AG04450 (cell line): ENCODE measurements around a stretch of chr13.

GRCh38 chr13:113273508-113274116 is 23.4 kb upstream of the LAMP1 start:
- CAGE, long polyA plus RNA = no peak
- RRBS = no CpG with 5 or more reads among the region's 22 CpGs

- CAGE, long polyA plus RNA = no peak
- RRBS = 87% methylated on average over 3 of the region's 9 CpGs
Measured at GRCh38 chr13:113405117-113405347, 41.1 kb upstream of the GRTP1 start.

GRCh38 chr13:113449723-113450185 is 3.5 kb downstream of the ADPRHL1 start:
- CAGE, long polyA plus RNA = no peak
- RRBS = no CpG with 5 or more reads among the region's 10 CpGs

- CAGE, long polyA plus RNA = no peak
- RRBS = no CpG with 5 or more reads among the region's 7 CpGs
Measured at GRCh38 chr13:113498339-113498690, 7.5 kb downstream of the TMCO3 start.

DNA sequence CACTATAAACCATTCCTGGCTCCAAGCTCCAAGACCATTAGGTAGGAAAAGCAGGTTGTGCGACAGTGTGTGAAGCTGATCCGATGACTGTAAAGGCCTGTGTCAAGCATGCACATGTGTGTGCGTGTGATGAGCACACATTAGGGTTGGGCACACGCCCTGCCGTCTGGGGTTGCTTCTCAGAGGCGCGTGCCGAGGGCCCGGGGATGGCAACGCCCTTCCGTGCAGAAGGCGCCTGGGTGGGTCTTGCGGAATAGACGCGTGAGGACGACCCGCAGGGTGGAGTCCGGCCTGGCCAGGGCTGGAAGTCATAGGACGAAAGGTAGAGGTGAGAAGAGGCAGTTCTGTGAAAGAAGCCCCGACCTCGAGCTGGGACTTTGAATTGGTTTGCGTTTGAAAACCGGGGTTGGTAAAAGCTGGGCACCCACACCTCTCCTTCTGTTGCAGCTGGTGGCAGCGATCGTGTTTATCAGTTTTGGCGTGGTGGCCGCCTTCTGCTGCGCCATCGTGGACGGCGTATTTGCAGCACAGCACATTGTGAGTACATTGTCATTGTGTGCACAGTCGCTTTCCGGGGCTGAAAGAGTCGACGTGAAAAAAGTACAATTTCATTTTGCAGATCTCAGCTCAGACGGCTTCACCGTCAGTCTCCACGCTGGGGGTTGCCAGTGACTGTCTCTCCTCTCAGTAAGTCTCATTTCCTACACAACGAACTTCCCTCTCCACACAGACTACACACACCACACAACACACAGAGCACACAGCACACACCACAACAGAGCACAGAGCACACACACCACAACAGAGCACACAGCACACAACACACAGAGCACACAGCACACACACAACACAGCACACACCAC is 35.9 kb downstream of the TMEM255B start:
- CAGE, long polyA plus RNA = no peak
- RRBS = 88% methylated on average over 9 of the region's 39 CpGs

- CAGE, long polyA plus RNA = no peak
- RRBS = 6% methylated on average over 8 of the region's 21 CpGs
Measured at GRCh38 chr13:113821436-113821809, 42.5 kb downstream of the GAS6 start.

GRCh38 chr13:113855283-113855899 is 8.5 kb downstream of the GAS6 start:
- CAGE, long polyA plus RNA = no peak
- RRBS = 87% methylated on average over 2 of the region's 24 CpGs

- CAGE, long polyA plus RNA = no peak
- RRBS = no CpG with 5 or more reads among the region's 1 CpG
Measured at GRCh38 chr13:113859125-113859452, 4.8 kb downstream of the GAS6 start.

DNA sequence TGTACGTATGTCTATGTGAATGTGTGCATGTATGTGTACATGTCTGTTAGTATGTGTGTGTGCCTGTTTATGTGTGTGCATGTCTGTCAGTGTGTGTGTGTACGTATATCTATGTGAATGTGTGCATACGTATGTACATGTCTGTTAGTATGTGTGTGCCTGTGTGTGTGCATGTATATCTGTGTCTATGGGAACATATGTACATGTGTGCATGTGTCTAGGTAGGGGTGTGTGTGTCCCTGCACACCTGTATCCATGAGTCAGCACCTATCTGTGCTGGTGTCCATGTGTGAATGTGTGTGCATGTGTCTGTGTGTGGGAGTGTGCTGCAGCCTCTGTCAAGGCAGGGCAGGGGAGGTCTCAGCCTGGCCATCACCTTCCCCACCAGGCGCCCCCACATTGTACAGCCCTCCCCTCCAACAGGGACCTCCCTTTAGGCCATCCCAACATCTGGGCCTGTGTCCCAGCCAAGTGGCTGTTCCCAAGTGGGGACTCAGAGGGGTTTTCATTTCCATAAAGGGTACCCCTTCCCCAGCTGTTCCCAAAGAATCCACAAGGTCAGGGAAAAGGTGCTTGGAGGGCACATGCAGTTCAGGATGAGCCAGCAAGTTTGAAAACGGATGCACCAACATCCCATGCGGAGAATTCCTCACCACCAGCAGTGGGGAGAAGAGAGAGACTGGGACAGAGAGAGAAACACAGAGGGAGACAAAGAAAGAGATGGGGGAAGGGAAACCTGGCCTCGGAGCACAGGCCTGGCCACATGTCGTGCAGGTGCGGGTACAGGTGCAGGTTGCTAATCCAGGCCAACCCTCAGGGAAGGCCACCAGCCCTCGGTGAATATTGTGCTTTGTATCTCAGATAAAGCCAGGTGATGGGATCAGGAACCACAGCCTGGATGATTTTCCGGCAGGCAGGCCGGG is 4.2 kb downstream of the GAS6 start:
- CAGE, long polyA plus RNA = start-site peak on the minus strand centred at position 271 of the sequence, 225 bp wide, 132 and 111 reads in 2 replicates
- RRBS = no CpG with 5 or more reads among the region's 12 CpGs

GRCh38 chr13:113860478-113861502 is 3.1 kb downstream of the GAS6 start:
- CAGE, long polyA plus RNA = no peak
- RRBS = no CpG with 5 or more reads among the region's 18 CpGs

- CAGE, long polyA plus RNA = no peak
- RRBS = no CpG with 5 or more reads among the region's 20 CpGs
Measured at GRCh38 chr13:113939730-113940282, 34.1 kb downstream of the C13orf46 start.

- CAGE, long polyA plus RNA = no peak
- RRBS = no CpG with 5 or more reads among the region's 14 CpGs
Measured at GRCh38 chr13:114000139-114000649, 26.3 kb upstream of the C13orf46 start.

GRCh38 chr13:114015987-114016544 is 42.2 kb upstream of the C13orf46 start:
- CAGE, long polyA plus RNA = no peak
- RRBS = 93% methylated on average over 6 of the region's 20 CpGs

DNA sequence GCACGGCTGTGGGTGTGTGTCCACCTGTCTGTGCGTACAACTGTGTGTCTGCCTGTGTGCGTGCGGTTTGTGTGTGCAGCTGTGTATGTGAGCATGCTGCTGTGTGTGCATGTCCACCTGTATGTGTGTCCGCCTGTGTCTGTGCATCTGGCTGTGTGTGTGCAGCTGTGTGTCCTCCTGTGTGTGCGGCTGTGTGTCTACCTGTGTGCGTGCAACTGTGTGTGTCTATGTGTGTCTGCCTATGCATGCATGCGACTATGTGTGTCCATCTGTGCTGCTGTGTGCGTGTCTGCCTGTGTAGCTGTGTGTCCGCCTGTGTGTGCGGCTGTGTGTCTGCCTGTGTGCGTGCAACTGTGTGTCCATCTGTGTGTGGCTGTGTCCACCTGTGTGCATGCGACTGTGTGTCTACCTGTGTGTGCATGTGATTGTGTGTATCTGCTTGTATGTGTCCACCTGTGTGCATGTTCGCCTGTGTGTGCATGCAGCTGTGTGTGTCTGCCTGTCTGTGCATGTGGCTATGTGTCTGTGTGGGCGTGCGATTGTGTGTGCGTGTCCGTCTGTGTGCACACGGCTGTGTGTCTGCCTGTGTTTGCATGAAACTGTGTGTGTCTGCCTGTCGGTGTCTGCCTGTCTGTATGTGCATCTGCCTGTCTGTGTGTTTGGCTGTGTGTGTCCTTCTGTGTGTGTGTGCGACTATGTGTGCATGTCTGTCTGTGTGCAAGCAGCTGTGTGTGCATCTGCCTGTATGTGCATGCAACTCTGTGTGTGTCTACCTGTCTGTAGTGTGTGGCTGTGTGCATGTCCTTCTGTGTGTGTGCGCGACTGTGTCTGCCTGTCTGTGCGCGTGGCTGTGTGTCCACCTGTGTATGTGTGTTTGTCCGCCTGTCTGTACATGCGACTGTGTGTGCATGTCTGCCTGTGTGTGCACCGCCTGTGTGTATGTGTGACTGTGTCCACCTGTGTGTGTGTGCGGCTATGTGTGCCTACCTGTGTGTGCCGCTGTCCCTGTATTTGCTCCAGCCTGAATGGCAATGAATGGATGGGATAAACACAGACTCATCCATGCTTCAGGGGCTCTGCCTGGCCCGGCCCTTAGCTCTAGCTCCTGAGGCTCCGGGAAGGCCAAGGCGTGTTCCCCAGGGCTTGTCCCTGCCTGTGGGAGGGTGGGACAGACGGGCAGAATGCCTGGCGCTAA is 57.2 kb upstream of the C13orf46 start:
- CAGE, long polyA plus RNA = no peak
- RRBS = no CpG with 5 or more reads among the region's 35 CpGs

DNA sequence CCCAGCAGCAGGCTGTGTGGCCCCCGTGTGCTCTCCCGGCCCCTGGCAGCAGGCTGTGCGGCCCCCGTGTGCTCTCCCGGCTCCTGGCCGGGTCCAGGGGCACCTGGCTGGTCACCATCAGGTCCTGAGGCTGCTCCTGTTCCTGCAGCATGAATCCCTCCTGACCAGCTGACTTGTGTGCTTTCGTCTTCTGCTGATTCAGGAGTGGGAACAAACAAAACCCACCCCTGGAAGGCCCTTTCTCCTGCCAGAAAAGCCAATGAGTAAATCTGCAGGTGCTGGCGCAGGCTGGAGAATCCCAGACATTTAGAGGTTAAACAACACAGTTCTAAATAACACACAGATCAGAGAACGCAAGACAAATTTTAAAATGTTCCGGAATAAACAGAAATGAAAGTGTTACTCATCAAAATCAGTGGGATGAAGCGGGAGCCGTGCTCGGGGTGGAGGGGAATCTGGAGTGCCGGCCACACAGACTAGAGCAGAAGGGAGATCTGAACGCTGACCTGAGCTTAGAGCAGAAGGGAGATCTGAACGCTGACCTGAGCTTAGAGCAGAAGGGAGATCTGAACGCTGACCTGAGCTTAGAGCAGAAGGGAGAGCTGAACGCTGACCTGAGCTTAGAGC is 60.6 kb upstream of the C13orf46 start:
- CAGE, long polyA plus RNA = no peak
- RRBS = 26% methylated on average over 7 of the region's 18 CpGs

DNA sequence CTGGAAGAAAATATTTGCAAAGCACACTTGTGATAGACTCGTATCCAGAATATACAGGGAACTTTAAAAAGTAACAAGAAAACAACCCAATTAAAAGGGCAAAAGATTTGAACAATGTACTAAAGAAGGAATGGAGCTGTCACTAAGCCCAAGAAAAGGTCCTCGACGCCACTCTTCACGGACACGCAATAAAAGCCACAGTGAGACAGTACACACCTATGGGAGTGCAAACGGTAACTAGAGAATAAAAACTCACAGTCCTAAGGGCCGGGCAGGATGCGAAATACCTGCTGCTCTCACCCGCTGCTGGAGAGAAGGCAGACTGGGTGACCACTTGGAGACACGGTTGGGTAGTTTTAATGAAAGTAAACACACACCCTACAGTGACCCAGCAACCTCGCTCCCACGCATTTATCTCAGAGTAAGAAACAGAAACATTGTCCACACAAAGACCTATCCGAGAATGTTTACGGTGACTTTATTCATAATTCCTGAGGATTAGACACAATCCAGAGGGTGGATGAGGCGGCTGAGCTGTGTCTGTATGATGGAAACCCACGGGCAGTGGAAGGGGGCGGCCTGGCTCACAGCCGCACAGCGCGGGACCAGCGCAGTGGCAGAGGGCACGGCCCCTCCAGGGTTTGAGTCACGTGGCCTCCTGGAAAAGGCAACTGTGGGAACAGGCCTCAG is 73.4 kb upstream of the C13orf46 start:
- CAGE, long polyA plus RNA = no peak
- RRBS = no CpG with 5 or more reads among the region's 23 CpGs

- CAGE, long polyA plus RNA = no peak
- RRBS = no CpG with 5 or more reads among the region's 16 CpGs
Measured at GRCh38 chr13:114129679-114130537, 2.5 kb downstream of the RASA3 start.